Vein endothelial cell (primary cell): ENCODE measurements around the gene CD58.

DNA sequence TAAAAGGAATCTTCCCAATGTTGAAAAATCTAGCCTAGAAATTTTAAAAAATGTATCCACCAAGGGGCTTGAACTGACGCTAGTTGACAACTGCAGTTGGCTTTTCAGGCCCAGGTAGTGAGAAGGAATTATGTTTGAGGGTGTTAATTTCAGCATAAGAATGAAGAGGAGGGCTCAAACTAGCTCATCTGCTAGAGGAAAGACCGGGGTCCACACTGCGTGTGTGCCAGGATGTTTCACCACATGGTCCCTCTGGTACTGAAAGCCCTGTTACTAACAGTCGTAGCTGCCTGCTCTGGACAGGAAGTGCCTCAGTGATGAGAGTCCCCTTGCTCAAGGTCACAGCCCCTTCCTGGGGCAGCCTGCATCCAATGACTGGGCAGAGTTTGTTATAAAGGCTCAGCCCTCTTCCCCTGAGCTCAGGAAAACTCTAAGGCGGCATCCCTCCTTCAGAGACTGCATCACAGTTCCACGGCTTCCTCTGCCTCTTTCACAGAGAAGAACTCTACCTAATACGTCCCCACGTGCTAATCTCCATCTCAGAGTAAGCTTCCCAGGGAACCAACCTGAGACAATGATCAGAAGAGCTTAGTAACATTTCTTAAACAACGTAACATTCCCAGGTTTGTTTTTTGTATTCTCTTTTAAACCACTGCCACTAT lies 38.2 kb upstream of the ATP1A1 start:
- CAGE, long polyA plus RNA, result no peak

- CAGE, long polyA plus RNA, result no peak
Measured at GRCh38 chr1:116392536-116393101, 19.6 kb downstream of the ATP1A1 start.

GRCh38 chr1:116396151-116397162 lies 23.4 kb downstream of the ATP1A1 start:
- CAGE, long polyA plus RNA, result no peak

GRCh38 chr1:116400588-116401297 lies 27.7 kb downstream of the ATP1A1 start:
- CAGE, long polyA plus RNA, result no peak

DNA sequence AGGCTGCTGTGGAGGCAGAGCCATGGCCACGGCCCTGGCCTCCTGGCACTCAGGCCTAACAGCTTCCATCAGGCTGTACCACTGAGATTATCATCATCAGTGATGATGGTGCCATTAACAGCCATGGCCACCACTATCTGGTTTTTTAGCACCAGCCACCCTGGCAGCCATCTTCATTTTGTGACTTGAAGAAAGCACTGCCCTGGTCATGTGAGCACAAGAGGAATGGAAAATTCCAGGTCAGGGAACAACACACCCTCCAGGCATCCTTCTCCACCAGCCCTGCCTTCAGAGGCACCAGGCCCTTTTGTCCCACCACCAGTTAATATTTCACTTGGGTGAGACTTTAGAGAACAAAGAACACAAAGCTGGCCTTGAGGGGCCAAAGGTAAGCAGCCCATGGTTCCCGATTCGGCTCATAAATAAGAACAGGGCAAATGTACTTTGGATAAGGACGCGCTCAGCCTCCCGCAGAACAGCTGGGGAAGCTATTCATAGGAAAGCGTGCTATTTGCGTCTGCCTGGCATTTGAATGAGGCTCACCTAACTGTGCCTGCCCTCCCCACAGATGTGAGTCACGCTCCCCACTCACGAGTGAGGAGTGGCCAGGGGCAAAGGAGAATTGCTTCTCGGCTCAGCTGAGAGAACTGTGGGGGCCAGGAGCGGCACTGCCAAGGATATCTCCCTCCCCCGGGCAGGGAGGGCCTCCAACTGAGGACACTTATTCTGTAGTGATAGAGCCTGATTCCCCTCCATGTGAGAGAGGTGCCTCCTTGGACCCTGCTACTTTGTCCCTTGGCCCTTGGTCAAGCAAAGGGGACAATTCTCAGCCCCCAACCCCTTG lies 95.6 kb downstream of the CD58 start:
- CAGE, long polyA plus RNA, result no peak

DNA sequence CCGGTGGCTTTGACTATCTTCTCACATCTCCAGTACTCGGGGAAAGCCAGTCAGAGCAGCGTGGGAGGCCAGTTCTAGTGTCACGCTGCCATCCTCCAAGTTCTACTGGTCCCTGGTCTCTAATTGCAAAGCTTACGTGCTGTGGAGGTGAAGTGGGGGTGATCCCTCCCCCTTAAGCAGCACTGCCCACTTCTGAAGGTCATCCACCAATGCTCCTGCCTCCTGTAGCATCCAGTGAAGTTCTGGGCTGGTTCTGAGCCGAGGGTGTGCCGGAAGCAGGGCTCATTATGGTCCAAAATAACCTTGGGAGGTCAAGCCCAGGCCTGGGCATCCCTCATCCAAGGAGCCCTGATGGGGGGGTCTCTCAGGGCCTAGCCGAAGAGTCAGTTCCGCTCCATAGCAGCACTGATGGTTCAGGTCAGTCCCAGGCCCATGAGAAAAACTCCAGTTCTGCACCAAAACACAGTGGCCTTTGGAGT lies 94.9 kb downstream of the CD58 start:
- CAGE, long polyA plus RNA, result no peak

- CAGE, long polyA plus RNA, result no peak
Measured at GRCh38 chr1:116504303-116504934, 66.4 kb downstream of the CD58 start.

- CAGE, long polyA plus RNA, result no peak
Measured at GRCh38 chr1:116564729-116565675, 5.8 kb downstream of the CD58 start.

GRCh38 chr1:116570222-116571351 lies at the start of gene CD58:
TSS of gene CD58 (minus strand) at chr1:116571026.
- CAGE, long polyA plus RNA, result start-site peak on the minus strand at chr1:116571010-116571041, 146 and 97 reads in 2 replicates

GRCh38 chr1:116666033-116666541 lies 1.4 kb downstream of the IGSF3 start:
- CAGE, long polyA plus RNA, result no peak

- CAGE, long polyA plus RNA, result no peak
Measured at GRCh38 chr1:116755231-116755651, 1.0 kb downstream of the CD2 start.

DNA sequence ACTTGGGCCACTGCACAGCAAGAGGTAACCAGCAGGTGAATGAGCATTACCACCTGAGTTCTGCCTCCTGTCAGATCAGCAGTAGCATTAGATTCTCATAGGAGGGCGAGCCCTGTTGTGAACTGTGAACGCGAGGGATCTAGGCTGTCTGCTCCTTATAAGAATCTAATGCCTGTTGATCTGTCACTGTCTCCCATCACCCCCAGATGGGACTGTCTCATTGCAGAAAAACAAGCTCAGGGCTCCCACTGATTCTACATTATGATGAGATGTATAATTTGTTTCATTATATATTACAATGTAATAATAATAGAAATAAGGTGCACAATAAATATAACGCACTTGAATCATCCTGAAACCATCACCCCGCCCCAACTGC lies 49.3 kb downstream of the CD2 start:
- CAGE, long polyA plus RNA, result no peak

- CAGE, long polyA plus RNA, result no peak
Measured at GRCh38 chr1:116816335-116816915, 62.2 kb downstream of the CD2 start.

- CAGE, long polyA plus RNA, result no peak
Measured at GRCh38 chr1:116824666-116824926, 70.4 kb downstream of the CD2 start.

GRCh38 chr1:116916579-116917346 lies 7.0 kb downstream of the PTGFRN start:
- CAGE, long polyA plus RNA, result no peak

GRCh38 chr1:116982164-116982954 lies 19.2 kb upstream of the CD101 start:
- CAGE, long polyA plus RNA, result no peak

DNA sequence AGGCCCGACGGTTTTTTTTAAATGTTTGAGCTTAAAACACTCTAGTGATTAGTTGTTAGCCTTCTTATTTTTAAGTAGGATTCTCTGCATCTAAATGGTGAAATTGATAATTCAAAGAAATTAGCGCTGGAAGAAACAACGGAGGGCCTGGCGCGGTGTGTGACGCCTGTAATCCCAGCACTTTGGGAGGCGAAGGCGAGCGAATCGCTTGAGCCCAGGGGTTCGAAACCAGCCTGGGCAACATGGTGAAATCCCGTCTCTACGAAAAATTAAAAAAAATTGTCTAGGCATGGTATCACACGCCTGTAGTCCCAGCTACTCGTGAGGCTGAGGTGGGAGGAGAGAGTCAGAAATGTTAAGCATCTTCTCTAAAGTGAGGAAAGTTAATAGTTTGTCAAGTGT lies 839 bp downstream of the TTF2 start:
- CAGE, long polyA plus RNA, result no peak

GRCh38 chr1:117122385-117122554 lies 721 bp upstream of the TRIM45 start:
- CAGE, long polyA plus RNA, result no peak

- CAGE, long polyA plus RNA, result no peak
Measured at GRCh38 chr1:117232469-117233046, 21.8 kb upstream of the VTCN1 start.

DNA sequence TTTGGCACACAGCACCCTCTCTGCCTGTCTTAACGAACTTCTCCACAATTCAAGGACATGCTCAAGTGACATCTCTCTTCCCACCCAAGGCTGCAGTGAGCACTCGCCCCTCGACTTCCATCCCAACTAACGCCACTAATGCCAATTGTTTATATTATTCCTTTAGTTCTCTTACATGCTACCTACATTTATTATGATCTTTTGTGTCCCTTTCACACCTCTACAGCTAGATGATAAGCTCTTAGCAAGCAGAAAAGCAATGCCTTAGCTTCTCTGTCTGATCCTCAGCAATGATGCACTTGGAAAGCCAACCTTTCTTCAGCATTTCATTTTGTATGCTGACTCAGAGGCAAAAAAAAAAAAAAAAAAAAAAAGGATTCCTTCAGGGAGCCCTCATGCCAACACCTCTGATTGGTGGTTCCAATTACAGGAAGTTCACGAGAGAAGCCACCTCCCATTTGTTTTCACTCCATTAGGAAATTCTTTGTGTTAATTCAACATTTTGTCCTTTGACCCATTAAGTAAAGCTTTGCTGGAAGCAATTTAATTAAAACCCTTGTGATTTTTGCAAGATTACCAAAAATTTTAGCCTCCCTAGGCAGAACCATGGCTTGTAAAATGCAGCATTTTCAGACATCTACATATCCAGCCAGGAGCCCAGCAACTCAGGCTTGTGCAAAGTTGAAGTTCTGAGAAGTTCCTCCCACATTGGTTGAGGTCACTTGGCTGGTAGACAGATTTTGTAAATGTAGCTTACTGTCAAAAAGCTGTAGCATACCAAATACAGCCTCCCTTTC lies 27.0 kb upstream of the VTCN1 start:
- CAGE, long polyA plus RNA, result no peak